Islet of Langerhans (tissue), 1 donor: Measurements from ENCODE around the genes CELA3B, CELA3A and EPHB2.

- RRBS: 70% methylated on average over 5 of the region's 44 CpGs
These were observed 52.1 kb downstream of the HSPG2 start for GRCh38 chr1:21884629-21885788.

- RRBS: no CpG with 5 or more reads among the region's 10 CpGs
These were observed 36.4 kb downstream of the HSPG2 start for GRCh38 chr1:21900723-21901171.

DNA sequence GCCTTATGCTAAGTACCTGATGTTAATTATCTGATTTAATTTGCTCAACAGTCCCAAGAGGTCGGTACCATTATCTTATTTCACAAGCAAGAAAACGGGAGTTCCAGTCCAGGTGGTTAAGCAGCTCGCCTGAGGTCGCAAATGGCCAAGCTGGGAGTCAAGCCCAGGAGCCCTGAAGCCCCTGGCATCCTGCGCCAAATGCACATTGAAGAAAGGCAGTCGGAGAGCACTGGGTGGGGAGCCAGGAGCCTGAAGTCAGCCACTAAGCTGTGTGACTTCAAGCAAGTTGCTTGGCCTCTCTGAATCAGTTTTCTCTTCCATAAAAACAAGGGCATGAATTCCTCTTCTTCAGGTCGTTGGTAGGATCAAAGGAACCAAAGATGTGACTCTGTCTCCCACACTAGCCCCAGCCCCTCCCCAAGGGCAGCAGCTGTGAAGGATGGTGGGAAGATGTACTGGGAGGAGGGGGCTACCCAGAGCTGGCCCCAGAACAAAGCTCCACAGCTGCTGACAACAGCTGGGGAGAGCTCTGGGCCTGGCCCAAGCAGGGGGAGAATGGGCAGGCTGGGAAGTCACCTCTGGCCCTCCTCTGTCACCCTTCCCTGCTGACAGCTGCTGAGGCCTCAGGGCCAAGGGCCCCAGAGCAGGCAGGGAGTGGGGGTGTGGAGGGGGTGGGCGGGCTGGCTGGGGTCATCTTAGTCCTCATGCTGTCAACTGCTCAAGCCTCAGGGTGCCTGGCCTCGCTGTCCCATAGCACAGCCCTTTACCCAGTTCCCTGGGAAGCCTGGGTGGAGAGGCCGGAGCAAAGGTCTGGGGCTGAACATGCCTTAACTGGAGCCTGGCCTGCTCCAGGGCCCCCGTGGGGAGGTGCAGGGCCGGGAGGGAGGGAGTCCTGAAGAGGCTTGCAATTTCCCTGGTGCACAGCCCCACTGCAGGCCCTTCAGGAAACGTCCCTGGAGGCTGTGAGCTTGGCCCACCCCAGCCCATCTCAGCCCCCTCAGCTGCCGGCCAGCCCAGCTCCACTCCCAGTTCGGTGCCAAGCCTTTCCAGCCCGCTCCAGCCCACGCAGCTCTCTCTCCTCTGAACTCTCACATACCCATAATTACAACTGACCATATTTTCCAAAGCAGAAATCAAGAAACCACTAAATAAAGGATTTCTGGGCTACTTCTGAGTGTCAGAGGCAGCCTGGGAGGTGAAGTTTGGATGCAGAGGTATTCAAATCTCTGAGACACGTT, 25.9 kb downstream of the HSPG2 start:
- RRBS: 41% methylated on average over 3 of the region's 18 CpGs

- RRBS: no CpG with 5 or more reads among the region's 11 CpGs
These were observed 13.3 kb downstream of the HSPG2 start for GRCh38 chr1:21923736-21924312.

DNA sequence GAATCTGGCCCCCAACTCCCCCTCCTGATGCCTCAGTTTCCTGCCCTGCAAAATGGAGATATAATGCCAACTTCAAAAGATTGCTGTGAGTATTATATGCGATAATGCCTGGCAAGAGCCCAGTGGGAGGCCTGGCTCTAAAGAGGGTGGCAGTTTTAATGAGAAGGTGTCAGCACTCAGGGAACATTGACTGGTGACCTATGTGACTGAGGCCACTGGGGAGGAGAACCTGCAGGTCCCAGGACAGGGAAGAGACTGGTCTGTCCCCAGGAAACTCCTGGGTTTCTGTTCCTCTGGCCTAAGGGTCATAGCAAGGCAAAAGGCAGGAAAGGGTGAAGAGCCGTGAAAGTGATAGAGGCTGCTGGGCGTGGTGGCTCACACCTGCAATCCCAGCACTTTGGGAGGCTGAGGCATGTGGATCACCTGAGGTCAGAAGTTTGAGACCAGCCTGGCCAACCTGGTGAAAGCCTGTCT, 11.0 kb downstream of the HSPG2 start:
- RRBS: no CpG with 5 or more reads among the region's 3 CpGs

DNA sequence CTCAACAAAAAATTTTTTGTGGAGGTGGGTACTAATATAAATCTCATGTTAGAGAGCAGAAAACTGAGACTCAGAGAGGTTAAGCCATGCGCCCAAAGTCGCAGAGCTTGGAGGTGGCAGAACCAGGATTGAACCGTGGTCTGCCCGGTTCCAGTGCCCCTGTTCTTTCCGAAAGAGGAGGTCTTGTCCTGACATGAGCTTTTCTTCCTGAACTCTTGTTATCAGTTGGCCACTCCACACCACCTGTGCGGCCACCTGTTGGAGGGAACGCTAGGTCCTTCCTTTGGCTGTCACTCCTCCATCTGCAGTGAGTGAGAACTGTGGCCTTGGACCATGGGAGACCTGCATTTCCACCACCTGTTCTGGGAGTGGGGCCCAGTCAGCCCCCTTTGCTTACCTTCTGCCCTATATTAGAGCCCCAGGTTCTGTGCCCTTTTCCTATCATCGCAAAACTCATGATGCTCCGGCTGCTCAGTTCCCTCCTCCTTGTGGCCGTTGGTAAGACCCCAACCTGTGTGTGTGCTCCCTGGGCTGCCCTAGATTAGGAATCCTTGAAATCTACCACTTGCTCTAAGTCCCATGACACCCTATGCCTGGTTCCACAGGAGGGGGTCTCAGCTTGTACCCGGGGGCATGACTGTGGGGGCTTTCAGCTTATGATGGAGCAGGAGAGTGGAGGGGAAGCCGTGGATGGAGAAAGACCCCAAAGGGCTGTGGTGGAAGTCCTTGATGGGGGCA, at the start of gene CELA3B:
TSS of gene CELA3B (plus strand) at position 438 of the 738 bp plus-strand sequence.
- RRBS: no CpG with 5 or more reads among the region's 12 CpGs

GRCh38 chr1:22001303-22001899, at the start of gene CELA3A:
TSS of gene CELA3A (plus strand) at chr1:22001657.
- RRBS: no CpG with 5 or more reads among the region's 11 CpGs

DNA sequence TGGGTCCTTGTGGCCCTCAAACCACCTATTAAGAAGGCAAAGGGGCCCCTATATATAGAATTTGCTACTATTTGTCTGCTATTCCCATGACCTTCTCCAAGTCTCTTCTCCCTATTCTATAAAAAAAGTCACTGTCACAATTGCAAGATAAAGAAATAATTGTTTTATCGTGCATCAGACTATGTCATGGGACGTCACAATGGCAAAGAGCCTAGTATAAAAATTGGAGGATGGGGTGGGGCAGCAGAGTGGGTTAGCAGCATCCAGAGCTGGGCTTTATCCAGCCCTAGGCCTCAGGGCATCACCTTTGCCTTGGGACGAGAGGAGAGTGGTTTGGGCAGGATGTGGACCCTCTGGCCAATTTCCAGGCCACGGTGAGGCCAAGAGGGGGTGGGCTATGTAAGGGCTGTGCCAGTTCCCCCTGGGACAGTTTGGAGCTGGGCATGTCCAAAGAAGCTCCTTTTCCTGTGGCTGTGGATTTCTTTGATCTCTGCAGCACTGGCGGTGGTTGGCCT, 25.7 kb downstream of the WNT4 start:
- RRBS: no CpG with 5 or more reads among the region's 5 CpGs

GRCh38 chr1:22255524-22256081, 112.7 kb upstream of the WNT4 start:
- RRBS: 64% methylated on average over 1 of the region's 6 CpGs

- RRBS: no CpG with 5 or more reads among the region's 2 CpGs
These were observed 52.2 kb downstream of the ZBTB40 start for GRCh38 chr1:22503689-22504424.

- RRBS: no CpG with 5 or more reads among the region's 14 CpGs
These were observed 2.9 kb downstream of the C1QA start for GRCh38 chr1:22639201-22639846.

DNA sequence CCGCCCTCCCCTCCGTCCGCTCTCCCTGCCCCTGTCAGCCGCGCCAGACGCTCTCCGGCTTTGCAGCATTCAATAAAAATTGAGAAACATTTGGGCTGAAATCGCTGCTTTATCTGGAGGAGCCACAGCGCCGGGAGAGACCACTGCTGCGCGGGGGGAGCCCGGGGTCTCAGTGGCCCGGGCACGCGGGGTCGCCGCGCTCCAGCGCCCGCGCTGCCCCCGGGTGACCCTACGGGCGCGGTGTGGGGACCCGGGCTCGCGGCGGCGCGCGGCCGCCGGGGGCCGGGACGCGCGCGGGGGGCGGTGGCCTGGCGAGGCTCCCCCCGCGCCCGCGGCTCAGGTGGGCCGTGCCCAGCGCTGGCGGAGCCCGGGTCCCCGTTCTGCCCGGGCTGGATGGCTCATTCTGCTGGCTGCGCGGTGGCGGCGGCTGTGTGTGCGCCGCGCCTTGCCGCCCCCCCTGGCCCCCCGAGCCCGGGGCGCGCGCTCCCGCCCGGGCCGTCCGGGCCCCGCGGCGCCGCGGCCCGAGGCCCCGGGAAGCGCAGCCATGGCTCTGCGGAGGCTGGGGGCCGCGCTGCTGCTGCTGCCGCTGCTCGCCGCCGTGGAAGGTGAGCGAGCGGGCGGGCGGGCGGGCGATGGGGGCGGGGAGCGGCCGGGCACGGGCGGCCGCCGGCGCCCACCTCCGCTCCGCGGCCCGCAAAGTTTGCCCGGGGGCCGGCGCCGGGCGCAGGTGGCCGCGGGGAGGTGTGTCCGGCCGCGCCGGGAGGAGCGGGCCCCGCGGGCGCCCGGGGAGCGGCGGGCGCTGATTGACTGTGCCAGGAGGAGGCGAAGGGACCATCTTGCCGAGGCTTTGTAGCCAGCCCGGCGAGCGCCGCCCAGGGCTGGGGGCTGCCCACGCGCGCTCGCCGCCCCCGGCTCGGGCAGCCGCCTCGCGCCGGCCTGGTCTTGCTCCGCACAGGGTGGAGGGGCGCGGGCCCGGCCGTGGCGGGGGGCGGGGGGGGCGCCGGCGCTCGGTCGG, at the start of gene EPHB2:
TSS of gene EPHB2 (plus strand) at position 401 of the 1,015 bp plus-strand sequence.
- RRBS: 4% methylated on average over 68 of the region's 150 CpGs

DNA sequence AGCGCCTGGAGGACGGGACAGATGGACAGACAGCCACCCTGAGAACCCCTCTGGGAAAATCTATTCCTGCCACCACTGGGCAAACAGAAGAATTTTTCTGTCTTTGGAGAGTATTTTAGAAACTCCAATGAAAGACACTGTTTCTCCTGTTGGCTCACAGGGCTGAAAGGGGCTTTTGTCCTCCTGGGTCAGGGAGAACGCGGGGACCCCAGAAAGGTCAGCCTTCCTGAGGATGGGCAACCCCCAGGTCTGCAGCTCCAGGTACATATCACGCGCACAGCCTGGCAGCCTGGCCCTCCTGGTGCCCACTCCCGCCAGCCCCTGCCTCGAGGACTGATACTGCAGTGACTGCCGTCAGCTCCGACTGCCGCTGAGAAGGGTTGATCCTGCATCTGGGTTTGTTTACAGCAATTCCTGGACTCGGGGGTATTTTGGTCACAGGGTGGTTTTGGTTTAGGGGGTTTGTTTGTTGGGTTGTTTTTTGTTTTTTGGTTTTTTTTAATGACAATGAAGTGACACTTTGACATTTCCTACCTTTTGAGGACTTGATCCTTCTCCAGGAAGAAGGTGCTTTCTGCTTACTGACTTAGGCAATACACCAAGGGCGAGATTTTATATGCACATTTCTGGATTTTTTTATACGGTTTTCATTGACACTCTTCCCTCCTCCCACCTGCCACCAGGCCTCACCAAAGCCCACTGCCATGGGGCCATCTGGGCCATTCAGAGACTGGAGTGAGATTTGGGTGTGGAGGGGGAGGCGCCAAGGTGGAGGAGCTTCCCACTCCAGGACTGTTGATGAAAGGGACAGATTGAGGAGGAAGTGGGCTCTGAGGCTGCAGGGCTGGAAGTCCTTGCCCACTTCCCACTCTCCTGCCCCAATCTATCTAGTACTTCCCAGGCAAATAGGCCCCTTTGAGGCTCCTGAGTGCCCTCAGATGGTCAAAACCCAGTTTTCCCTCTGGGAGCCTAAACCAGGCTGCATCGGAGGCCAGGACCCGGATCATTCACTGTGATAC, 58.3 kb downstream of the LACTBL1 start:
- RRBS: no CpG with 5 or more reads among the region's 17 CpGs

GRCh38 chr1:22953048-22953470, 19.6 kb downstream of the LACTBL1 start:
- RRBS: 23% methylated on average over 15 of the region's 54 CpGs

GRCh38 chr1:23013605-23014456, 1.8 kb downstream of the TEX46 start:
- RRBS: no CpG with 5 or more reads among the region's 7 CpGs

DNA sequence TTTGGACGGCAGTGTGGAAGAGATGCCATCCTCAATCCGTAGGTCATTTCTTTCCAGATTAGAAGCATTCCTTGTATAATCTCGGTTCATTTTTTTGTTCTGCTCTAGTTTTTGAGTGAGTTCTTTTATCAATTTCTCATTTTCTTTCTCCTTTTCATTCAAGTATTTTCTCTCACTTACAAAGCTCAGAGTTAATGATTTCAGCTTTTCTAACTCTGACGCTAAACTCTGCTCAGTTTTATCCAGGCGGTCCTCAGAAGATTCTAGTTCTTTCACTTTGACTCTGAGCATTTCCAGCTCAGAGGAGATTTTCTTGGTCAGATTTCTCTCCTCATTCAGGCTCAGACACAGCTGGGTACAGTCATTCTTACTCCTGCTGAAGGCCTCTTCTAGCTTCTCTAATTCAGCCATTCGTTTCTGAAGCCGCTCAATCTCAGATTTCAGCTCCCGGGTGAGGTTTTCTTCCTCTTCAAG, 74.3 kb downstream of the KDM1A start:
- RRBS: no CpG with 5 or more reads among the region's 8 CpGs

DNA sequence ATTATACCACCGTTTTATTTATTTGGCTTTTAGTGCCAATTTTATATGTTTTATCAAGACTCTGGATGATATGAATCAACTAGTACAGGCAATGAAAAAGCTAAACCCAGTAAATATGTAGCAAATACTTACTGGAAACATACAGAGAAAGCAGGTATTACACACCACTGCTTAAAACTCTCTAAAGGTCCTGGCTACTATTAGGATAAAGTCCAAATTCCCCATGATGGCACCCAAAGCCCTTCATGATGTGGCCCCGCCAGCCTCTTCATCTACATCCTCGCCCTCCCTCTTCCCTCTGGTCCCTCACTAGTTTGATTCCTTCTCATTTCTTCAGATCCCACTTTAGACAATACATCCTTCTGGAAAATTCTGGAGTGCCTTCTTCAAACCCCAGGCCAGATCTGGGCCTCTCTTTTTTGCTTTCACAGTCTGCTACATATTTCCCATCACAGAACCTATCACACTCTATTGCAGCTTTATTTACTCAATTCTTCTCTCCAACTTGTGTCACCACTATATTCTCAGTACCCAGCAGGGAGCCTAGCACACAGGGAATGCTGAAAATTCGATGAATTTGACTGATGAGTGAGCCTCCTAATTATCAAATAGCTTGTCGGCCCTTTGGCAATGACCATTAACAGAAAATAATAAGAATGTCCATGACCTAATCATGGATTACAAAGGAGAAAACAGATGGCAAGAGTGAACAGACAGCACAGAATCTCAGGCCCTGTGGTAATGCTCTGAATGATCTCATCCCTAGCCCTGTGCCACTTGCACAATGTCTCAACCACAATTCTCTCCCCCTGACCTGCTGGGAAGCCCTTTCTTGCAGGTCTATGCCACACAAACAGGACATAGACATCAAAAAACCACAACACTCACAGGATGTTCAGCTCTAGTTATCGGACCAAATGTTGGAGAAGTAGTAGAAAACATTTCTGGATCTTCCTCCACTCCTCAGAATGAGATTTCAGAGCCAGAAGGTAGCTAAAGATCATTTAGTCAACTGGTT, 80.7 kb downstream of the KDM1A start:
- RRBS: no CpG with 5 or more reads among the region's 6 CpGs

DNA sequence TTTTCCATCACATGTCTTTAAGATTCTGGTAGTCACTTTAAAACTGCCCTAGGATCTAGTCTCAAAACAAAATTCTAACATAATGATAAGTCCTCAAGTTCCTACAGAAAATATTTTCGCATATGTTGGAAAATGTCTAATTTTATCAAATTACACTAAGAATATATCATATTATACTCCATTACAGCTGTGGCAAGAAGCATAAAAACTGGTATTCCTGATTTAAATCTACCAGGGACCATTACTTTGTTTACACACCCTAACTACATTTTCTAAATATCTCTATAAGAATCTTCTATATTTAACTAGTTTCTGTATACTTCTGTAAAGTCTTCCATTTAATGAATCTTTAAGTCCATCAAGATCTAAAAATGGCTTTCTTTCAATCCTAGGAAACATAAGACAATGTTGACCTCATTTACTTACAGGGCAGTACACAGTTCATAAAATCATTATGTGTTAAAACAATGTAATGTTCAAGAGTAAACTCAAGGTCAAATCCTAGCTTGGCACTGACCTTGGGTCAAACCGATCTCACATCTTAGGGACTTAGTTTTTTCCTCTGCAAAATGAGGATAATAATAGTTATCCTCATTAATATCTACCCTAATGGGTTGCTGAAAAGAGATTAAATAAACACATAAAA, 62.3 kb downstream of the HTR1D start:
- RRBS: no CpG with 5 or more reads among the region's 2 CpGs

DNA sequence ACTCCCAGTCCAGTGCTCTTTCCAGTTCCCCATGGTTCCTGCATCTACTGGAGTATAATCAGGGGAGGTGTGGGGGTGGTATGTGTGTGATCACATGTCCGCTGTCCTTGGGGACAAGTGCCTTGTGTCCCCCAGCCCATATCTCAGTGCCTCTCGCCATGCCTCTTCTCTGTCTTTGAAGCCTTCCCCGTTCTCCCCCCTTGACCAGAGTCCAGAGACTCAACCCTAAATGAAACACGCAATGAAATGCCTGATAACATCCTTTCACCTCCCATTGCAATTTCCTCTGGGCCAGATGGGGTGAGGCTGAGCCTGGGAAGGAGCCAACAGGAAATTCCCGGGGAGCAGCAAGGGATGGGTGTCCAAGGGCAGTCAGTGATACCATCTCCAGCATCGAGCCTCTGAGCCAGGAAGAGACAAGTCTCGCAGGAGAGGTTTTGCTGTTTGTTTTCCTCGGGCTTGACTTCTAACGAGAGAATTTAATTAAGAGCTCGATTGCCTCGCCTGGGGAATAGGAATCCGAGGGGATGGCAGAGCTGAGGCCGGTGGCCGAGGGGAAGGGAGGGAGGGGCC, 7.7 kb upstream of the HTR1D start:
- RRBS: no CpG with 5 or more reads among the region's 14 CpGs

DNA sequence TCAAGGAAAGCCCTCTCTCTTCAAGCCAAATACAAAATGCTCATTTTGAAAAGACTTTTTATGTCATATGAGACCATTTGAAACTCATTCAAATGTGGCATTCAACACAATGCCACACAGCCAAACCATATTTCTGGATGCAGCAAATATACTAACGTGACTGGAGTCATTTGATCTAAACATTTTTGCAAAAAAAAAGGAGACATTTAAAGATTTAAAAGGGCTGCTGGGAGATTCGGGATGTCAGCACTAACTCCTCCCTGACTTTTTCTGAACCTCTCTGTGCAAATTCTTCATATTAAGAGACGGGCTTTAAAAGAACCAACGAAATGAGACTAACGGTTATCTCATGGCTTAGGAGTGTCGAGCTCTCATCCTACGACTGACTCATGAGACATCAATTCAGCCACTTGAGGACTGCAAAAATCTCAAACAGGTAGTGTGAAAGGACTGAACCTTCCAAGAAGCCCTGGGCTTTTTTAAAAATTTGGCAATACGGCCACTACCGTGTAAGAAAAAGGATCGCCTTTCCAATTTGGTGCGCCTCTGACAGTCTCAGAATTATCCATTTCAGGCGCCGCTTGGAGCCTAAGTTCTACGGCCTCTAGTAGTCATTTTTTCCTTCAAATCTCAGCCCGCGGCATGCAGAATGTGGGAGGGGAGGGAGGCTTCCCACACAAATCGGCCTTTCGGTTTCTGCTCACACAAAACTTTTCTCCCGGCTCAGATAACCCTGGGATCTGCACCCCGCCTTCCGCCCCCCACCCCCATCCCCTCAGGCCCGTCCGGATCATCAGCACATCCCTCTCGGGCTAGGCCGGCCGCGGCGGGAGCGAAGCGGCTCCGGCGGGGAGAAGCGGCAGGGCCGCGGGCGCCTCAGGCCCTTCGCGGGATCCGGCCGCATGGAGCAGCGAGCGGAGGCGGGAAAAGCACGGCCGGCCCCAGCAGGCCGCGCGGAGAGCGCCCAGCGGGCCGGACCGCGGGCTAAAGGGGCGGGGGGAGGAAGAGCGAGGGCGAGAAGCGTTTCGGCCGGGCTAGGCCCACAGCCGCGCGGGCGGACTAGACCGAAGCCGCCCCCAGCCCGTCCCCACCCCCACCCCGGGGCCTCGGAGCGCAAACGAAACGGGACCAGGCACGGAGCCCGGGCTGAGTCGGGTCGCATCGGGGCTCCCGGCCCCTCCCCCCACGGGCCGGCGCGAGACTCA, 677 bp downstream of the HNRNPR start:
- RRBS: 3% methylated on average over 48 of the region's 81 CpGs